Vein endothelial cell (primary cell): ENCODE measurements around a stretch of chr7.

DNA sequence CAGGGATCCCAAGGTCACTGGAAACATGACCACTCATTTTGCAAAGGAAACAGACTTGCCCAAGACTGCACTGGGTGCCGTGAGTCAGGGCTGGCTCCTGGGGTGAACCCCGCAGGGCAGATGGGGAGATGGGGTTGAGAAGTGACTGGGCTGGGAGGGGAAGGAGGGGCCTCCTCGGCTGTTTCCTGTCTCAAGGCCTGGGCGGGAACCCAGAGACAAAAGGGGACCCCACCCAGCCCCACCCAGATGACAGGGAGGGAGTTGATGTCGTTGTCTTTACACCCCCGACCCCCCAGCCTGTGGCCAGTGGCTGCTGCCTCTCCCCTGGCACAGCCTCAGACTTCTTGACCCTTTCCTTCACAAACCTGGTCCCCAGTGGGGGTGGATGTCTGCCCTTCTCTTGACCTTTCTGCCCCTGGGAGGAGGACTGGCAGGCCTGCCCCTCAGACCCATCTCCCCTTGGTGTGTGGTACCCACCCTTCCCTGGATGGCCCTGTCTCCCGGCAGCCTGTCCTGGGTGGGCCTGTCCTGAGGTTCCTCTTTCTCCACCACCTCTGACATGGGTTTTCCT, 1.4 kb downstream of the MYO1G start:
- CAGE, long polyA plus RNA = no peak

DNA sequence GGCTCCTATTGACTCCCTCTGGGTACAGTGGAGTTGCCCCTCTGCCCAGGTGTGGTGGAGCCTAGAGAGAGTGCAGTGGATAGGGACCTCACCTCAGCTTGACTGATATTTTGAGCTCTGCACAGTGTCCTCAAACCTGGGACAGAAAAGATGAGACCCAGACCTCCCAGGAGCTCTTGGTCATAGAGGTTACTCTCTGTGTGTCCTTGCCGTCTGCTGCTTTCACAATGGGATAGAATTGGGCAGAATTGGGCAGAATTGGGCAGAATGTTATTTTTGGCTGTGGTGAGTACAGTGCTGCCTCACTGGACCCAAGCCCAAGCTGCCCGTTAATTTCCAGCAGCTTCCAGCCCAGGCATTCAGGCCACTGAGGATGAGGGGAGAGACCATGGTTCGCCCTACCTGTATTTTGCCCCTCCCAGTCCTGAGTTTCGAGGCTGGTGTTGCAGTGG, 23.8 kb downstream of the NACAD start:
- CAGE, long polyA plus RNA = no peak

- CAGE, long polyA plus RNA = no peak
These were observed 4.1 kb downstream of the TBRG4 start for GRCh38 chr7:45107318-45107957.

GRCh38 chr7:45240454-45240721, 82.8 kb downstream of the RAMP3 start:
- CAGE, long polyA plus RNA = no peak

DNA sequence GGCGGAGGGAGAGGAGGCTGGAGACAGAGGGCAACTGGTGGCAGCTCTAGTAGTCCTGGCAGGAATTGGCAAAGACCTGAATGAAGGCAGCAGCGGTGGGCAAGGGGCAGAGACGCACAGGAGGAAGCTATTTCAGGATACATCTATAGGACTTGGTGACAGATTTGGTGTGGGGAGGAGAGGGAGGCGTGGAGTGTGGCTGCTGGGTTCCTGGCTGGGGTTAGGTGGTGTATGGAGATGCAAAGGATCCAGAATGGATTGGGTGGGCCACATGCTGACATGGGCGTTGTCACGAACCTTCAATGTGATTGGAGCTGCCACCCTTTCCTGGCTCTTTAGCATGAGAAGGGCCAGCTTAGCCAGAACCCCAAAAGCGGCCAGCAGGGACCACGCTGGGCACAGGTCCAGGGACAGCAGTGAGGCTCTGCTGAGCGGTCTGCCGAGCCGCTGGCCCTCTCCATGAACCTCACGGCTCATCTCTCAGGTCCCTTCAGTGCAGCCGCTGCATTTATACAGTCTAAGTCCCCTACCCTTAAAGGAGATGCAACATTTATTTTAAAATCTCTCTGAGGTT, 10.2 kb upstream of the ADCY1 start:
- CAGE, long polyA plus RNA = no peak

GRCh38 chr7:45691037-45691422, 116.9 kb downstream of the ADCY1 start:
- CAGE, long polyA plus RNA = no peak

DNA sequence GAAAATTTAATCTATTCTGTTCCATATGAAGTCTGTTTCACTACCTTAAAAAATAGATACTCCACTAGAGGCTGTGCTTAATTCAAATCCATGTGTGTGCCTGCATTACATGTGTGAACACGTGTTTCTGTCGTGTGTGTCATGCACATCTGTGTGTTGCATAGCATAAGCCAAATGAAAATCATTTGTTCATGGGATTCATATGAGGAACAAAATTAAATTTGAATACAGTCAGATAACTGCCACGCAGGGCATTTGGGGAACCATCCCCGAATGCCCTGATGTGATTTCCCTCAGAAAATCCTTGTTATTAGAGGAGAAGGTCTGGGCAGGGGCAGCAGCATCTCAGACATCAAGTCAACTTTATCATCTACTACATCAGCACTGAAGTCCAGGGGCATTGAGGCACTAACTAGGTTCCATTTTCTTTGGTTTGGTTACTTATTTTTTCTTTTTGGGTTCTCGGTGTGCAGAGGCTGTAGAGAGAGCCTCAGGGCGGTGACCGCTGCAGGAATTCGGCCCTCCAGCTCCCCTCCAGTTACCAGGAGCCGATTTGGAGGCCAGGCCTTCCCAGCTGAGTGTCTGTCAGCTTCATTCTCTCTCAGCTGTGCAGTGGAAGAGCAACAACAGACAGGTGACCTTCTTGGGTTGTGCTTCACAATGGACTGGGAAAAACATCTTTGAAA, 145.5 kb downstream of the ADCY1 start:
- CAGE, long polyA plus RNA = no peak

DNA sequence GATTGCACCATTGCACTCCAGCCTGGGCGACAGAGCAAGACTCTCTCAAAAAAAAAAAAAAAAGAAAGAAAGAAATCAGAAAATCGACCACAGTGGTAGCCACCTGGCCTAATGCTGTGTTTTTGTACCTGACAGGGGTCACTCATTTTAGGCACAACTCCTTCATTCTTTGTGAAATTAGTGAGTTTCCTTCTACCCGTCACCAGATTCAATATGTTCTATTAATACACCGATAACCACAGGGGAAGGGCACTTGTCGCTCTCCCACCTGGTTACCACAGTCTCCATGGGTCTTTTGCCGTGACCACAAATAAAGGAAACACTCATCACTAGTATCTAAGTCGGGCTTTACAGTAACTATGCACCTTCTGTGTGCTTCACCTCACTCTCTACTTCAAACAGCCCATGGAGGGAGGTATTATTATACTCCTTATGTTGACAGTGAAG, 146.3 kb downstream of the ADCY1 start:
- CAGE, long polyA plus RNA = no peak

- CAGE, long polyA plus RNA = no peak
These were observed 540.1 kb upstream of the IGFBP3 start for GRCh38 chr7:46461148-46461573.

- CAGE, long polyA plus RNA = no peak
These were observed 637.7 kb upstream of the IGFBP3 start for GRCh38 chr7:46558642-46559315.

GRCh38 chr7:46568428-46568818, 647.4 kb upstream of the IGFBP3 start:
- CAGE, long polyA plus RNA = no peak

DNA sequence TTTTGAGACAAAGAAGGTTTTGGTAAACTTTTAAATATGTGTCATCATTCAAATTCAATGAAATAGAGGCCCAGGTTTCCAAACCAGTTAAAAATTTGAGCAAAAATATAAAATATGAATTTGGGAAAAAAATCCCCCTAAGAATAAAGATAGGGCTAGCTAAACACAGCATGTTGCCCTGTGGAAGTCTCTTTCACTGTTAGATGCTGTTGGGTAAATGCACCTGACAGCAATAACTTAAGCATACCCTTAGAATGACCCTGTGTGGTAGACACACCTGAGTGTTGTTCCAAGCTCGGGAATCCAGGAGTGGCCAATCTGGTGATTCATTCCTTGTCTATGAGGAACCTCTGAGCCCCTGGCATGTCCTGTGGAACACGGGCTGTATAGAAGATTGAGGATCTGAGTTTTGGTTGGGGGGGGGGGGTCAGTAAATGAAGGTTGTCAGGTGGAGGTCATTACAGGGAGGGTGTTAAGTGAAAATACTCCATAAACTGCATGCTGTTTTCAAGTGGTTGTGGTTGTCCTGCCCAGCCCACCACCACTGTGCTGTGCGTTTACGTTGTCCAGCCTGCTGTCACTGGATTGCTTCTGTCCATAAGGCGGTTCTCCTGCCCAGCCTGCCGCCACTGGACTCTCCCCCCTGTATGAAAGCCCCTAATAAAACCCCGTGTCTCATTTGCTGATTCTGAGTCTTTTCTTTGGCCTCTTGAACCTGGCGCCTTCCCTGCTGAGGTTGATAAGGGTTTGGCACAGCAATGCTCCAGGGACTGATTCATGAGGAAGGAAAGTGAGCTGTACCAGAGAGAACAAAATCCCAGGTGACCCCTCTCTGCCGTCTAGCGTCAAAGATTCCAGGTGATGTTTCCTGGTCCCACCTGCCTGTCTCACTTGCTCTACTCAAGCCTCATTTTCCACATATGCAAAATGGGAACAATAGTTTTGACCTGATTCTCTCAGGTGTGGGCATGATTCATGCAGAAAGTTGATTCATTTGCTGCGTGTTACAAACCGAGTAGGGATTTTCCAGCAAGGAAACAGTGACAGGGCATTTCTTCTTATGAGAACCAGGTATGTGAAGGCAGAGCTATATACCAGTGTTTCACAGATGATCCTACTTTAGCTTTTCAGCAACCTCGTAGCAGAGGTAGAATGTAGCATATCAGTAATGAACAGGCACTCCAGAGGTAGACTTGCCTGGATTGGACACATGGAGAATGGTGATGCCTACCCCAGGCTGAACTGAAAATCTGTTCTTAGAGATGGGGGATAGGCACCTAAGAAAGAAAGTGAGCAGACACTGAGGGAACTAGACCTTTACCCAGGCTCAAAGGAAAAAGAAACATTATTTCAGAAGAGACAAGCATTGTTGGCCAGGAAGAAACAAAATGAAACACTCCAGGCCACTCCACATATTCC, 730.4 kb upstream of the IGFBP3 start:
- CAGE, long polyA plus RNA = no peak

DNA sequence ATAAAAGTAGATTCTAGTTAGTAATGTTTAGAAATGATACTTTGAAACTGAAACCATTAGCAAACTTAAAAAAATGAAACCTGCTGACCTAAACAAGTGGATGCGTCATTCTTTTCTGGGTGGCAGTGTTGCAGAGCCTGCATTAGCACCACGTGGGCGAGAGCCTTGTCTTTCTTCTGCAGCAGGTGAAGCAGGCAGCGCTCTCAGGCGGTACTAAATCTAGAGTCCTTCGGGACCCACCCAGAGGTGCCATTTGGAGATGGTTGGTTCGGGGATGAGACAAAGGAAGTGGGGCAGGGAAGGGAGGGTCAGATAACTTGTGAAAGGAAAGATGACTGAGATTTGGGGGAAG, 759.1 kb upstream of the IGFBP3 start:
- CAGE, long polyA plus RNA = no peak

DNA sequence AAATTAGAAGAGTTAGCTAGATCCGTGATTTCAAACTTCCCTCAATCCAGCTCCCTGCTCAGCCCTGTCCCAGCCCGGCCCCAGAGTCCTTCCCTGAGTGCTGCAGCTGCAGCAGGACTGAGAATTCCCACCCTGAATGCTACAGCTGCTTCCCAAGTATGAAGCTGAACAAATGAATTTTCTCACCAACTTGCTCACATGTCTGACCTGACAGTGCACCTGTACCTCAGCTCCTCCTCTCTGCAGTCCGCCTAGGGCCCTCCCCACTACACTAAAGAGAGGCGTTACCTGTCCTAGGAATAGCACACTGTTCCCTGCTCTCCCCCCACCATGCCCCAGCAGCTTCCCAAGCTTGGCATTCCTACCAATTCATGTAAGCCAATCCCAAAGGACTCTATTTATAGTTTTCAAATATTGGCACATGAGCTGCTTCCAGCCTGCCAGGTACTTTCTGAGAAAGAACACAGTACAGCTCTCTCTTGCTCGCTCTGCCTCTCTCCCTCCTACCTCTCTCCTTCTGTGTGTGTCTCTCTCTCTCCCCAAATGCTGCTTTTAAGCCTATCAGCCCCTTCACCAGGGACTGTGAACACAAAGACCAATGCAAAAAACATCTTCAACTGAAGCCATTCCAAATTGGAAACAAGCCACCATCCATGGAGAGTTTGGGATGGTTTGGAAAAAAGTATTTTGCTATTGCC, 400.1 kb downstream of the TNS3 start:
- CAGE, long polyA plus RNA = no peak

- CAGE, long polyA plus RNA = no peak
These were observed 253.9 kb downstream of the TNS3 start for GRCh38 chr7:47327846-47328555.

GRCh38 chr7:47513667-47514332, 68.1 kb downstream of the TNS3 start:
- CAGE, long polyA plus RNA = no peak

- CAGE, long polyA plus RNA = no peak
These were observed 52.4 kb downstream of the TNS3 start for GRCh38 chr7:47529607-47529806.

DNA sequence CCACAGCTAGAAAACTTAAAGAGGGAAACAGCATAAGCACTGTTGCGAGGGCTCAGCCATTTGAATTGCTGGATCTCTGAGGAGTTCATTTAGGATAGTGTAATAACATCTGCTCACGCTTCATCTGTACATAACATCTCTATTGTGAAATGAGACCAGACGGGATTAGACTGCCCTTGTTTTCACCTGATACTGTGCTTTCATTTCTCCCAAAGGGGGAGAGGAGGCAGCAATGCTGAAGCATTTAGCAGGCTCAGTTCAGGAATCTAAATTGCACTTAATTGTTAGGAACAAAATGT, 46.6 kb downstream of the TNS3 start:
- CAGE, long polyA plus RNA = no peak

- CAGE, long polyA plus RNA = no peak
These were observed 35.2 kb downstream of the TNS3 start for GRCh38 chr7:47546423-47547368.

GRCh38 chr7:47573601-47574271, 8.2 kb downstream of the TNS3 start:
- CAGE, long polyA plus RNA = no peak